Smooth muscle cell (in vitro differentiated cells): Measurements from ENCODE around the gene PPARGC1A.

DNA sequence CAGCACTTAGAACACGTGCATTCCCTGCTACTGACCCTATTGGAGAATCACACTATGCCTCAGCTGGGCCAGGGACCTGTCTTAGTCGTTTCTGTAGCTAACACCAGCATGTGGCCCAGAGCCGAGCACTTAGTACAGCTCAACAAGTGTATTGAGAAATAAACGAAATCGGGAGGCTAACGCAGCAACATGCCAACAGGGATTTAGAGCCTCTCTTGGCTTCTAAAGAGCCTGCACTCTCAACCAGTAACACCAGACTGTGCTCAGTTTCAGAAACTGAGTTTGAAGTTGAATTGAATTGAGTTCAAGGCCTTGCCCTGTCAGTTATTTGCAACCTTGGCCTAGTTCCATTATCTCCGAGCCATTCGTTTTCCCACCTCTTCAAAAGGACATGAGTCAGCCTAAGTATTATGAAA is 71.2 kb upstream of the LDB2 start:
- RAMPAGE, long total RNA: no peak

DNA sequence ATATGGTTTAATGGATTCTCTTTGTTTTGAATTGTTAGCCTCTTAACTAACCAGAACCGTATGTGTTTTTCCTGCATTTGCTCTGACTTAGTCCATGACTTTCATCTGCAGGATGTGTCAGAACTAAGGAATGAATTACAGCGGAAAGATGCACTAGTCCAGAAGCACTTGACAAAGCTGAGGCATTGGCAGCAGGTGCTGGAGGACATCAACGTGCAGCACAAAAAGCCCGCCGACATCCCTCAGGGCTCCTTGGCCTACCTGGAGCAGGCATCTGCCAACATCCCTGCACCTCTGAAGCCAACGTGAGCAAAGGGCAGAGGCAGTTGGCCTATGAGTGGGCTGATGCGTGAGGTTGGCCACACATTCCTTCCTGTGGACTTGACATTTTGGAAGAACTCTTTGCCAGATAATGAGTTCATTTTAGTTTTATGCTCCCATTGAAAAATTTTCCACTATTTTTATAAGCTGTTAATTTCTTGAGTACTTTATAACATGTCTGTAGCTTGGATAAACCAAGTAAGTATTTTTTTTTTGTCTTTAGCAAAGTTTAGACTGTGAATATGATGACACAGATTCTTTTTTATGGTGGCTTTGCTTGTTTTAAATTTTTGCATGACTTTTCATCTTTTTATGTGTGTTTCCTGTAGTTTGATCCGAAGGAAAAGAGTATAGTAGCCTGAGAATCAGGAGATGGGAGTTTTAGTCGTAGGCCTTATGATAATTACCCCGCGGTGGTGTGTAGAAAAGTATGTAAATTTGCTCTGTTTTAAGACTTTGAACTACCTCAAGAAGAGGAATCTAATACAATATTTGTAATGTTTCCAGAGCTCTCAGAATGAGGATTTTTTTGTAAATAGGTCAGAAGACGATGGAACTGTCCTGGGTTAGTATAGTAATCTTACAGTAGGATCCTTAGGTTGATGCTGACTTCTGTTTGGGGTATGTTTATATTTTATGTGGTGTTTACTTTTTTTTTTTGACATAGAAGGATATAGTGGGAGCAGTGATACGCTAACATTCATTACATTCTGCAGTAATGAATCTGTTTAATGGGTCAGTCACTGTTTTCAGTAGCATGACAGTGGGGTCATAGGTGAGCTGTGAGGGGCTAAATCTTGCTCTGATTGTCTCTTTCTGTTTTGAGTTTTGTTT is 9.4 kb downstream of the MED28 start:
- RAMPAGE, long total RNA: no peak

GRCh38 chr4:17866140-17866570 is 55.4 kb downstream of the NCAPG start:
- RAMPAGE, long total RNA: no peak

DNA sequence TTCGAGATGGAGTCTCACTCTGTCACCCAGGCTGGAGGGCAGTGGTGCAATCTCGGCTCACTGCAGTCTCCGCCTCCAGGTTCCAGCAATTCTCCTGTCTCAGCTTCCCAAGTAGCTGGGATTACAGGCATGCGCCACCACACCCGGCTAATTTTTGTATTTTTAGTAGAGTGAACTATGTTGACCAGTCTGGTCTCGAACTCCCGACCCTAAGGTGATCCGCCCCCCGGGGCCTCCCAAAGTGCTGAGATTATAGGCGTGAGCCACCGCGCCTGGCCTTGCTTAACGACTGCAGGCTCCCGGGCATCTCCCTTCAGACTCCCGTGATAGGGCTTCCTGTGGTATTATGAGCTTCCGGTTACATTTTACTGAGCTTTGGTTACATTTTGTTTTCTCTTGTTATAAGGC is 795.9 kb upstream of the SLIT2 start:
- RAMPAGE, long total RNA: no peak

DNA sequence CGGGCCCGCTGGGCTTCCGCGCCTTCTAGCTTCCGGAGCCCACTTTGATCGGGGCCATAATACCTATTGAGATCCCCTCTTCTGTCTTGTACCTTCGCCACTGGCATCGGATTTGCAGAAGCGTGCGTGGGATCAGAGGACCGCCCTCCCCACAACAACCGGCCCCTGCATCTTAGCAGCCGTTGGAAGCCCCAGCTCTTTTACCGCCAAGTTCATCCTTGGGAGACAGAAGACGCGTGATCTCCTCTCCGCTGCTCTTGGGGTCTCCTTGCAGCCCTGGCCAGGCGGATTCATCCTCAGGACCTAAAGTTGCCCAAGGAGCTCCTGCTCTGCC is 1.5 kb downstream of the SLIT2 start:
- RAMPAGE, long total RNA: no peak

DNA sequence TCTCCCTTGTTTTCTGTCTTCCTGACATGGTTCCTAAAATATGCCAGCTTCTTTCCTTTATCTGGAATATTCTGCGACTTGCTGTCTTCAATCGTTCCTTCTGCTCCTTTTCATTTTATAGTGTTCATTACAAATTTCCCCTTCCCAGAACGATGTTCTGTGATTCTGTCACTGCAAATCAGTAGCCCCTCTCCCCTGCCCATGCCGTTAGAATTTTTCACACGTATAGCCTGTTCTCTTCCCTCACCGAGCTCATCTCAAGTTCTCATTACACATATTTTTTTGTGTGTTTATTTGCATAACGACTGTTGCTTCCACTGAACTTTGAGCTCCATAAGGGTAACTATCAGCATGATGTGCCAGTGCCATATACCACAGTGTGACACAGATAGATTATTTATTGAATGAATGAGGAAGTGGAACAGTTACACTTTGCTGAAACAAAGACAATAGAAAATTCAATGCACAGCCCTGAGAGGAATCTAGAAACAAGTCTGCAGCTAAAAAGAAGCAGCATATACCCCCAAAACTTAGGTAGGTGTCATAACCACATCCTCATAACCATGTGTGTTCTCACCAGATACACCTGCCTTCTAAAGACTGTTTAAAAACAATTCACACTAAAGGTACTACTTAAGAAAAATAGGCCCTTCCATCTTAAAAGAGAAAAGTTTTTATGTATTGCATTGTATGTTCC is 389.8 kb downstream of the PACRGL start:
- RAMPAGE, long total RNA: no peak

DNA sequence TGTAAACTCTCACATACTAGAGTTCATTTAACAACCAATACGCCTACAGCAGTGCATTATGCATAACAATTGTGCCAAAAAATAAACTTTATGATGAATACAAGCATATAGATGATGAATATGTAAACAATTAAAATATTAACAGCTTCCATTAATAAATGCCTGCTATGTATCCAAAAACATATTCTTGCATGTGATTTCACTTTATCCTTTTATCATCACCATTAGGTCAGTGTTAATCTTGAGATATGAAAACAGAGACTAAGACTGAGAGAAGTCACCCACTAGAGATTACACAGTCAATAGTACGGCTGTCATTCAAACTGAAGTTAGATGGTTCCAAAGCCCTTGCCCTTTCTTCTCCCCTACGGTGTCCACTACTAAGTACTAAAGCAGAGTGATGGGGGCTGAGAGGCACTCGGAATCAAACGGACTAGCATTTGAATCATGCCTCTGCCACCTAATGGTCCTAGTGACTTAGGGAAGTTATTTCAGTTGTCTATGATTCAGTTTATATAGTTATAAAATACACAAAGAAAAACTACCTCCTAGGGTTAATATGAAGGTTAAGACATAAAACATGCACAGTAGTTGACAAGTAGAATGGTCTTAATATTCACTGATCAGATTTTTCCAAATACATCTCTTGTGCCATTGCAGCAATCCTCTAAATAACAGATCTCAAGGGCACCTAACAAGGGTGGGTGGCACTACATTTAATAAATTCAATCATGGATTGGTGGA is 120.4 kb downstream of the ADGRA3 start:
- RAMPAGE, long total RNA: no peak

GRCh38 chr4:22695685-22696365 is 180.0 kb upstream of the ADGRA3 start:
- RAMPAGE, long total RNA: no peak

GRCh38 chr4:23789640-23790335 is 100.1 kb downstream of the PPARGC1A start:
- RAMPAGE, long total RNA: no peak

GRCh38 chr4:23880395-23881481 is 9.1 kb downstream of the PPARGC1A start:
- RAMPAGE, long total RNA: no peak

DNA sequence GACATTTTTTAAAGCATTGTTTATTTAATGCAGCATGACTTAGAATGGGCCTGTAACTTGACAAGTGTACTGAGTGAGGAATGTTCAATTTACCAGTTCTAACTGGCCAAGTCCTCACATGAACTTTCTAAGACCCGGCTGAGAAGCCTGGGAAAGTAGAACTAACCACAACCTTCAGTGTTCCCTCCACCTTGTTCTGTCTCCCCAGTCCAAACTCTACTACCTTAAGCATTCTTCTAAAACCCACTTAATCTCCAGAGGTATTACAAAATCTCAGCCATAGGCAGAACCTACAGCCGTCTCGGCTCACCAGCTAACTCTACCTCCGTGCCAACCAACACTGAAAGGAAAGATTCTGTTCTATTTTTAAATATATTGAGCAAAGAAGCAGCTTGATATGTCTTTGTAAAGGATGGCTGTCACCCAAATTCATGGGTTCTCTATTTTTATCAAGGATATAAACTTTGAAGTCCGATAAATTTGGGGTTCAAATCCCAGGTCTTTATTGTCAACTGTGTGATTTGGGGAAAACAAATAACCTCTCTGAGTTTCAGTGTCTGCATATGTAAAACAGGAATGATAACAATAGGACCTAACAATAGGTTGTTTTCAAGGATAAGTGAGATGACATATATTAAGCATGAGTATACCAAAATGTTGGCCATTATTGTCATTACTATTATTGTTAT is 6.7 kb downstream of the PPARGC1A start:
- RAMPAGE, long total RNA: no peak

DNA sequence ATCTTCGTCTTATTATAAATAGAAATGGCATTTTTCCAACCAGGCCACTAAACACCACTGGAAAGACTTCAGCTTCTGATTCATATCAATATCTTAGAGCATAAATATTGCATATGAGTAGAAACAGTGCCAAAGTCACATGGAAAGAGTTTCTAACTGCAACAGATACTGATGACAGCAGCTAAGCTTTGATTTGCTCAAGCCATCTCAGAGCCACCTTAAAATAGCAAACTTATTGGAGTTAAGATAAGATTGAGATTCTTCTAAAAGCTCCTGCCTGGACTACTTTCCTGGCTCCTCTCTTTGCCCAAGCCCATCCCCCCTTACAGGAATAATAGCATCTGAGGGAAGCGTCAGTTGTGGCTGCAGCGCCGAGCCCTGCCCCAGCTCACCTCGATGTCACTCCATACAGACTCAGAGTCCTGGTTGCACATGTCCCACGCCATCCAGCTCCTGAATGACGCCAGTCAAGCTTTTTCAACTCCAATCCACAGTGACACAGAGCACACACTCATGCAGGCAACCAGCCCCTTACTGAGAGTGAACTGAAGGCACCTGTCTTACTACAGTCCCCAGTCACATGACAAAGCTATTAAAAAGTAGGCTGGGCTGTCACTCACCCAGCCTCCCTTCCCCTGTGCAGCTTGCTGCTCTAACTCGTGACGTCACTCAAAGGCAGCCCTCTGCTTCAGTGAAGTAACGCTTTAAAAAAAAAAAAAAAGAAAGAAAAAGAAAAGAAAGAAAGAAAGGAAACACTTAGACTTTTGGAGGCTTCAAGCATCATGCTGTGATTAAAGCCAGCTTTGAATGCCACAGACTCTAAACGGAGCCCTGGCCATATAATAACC is at the start of gene PPARGC1A:
TSS of gene PPARGC1A (minus strand) at position 536 of the 848 bp plus-strand sequence.
- RAMPAGE, long total RNA: no peak

DNA sequence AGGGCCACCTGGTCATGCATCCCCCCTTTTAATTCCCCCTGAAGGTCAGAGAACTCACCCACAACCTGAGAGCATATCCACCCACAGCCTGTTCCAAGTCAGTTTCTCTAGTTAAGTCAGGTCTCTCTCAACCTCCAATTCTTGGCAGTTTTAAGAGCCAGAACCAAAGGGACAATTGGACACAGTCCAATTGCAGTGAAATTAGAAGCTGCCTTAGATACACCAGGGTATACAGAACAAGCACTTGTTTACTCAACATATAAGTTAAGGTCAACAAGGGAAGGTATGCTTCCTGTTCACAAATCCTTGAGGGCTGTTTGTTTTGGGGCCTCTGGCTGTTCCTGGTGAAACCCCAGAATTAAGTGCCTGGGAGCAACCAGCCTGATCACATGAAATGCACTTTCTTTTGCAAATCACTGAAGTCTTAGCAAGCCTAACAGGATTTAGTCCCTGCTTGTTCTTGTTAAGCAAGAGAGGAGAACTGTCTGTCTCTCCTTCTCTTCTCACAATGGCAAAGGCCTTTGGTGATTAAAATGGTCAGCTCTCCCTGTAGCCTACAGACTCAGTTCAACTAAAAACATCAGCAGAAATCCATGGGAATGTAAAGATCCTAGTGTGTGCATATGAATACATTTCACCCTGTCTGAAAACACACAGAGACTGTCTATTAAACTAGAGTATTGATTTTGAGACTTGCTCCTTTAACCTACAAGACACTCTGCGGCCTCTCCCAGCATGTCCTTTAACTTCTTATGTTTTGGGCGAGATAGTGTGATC is 248.5 kb upstream of the PPARGC1A start:
- RAMPAGE, long total RNA: no peak

DNA sequence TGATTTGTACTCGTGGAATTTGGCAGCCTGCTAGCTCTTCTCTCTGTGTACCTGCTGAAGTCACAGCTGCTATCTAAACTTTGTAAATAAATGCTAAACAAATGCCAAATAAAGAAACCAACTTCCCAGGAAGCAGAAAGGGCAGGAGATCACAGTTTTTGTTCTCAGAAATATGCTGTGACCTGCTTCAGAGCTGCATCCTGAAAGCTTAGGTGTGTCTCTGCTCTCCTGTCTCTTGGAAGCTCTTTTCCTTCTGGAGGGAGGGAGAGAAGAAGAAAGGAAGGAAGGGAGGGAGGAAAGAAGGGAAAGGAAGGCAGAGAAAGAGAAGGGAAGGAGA is 304.2 kb downstream of the DHX15 start:
- RAMPAGE, long total RNA: no peak

DNA sequence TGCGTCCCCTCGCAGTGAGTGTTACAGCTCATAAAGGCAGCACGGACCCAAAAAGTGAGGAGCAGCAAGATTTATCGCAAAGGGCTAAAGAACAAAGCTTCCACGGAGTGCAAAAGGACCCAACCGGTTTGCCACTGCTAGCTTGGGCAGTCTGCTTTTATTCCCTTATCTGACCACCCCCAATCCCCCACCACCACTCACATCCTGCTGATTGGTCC is 14.3 kb upstream of the DHX15 start:
- RAMPAGE, long total RNA: no peak

DNA sequence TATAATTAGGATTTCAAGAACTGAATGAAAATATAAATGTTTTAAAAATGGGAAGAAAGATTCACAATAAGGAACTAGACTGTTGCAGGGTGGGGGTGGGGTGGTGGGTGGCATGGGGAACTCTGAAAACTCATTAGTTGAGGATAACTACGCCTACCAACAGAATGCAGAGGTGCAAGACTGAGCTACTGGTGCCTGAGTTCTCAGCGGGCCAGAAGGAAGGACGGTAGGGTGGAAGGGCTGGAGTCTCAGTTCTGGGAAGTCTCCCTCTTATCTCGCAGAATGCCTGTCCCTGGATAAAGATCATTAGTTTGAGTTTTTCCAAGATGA is 1.4 kb upstream of the SOD3 start:
- RAMPAGE, long total RNA: no peak

DNA sequence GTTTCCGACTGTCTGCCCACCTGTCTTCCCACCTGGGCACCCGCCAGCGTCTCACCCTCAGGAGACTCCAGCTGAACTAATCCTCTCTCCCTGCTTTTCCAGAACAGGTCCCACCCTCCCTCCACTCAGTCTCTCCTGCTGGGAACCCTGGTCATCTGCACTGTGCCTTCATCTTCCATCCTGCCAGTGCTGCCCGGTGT is 2.8 kb downstream of the SOD3 start:
- RAMPAGE, long total RNA: no peak

DNA sequence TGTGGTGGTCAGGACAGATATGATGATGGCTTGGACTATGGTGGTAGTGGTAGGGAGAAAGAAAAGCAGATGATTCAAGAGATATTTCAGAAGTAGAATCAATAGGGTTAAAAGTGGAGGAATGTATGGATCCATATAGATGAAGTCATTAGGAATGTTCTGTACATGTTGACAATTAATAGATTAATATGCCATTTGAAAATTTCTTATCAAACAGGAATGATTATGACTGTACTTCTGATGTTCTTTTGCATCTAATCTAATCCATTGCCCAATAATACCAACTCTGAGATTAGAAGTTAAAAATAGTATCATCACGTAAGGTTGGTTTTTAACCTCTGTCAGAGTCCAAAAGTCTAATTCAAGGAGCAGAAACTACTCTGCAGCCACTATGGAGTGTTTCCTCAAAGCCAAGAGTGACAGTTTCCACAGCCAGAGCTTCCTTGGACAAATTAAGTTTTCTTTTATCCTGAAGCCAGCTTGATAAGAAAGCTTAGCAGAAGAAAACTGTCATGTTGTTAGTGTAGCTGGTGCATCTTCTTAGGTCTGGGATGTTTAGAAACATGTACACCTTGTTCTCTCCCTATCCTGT is 20.6 kb upstream of the PI4K2B start:
- RAMPAGE, long total RNA: no peak

GRCh38 chr4:25682062-25682450 is 26.4 kb downstream of the SLC34A2 start:
- RAMPAGE, long total RNA: no peak

- RAMPAGE, long total RNA: no peak
Observed at GRCh38 chr4:25875066-25875786, 12.4 kb upstream of the SEL1L3 start.